ENCODE measurements around a stretch of chr19.

DNA sequence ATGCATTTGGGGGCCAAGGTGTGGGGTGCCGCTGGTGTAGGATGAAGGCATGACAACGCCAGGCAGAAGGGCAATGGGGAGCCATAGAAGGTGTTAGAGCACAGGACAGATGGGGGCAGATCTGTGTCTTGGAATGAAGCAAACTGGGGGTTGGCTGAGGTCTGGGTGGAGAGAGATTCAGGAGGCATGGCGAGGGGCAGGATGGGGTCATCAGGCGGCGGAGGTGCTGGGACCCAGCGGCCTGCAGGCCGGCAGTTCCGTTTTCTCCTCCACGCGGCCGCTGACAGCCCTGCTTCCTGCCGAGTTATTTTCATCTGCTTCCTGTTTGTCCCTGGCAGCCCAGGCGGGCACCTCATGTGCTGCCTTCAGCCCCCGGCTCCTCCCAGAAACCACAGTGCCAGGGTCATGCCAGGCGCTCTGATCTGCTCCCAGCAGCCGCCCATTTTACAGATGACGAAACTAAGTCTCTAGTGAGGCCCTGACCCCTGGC, 2.1 kb downstream of the ARHGAP45 start:
- PRO-cap, result no peak

DNA sequence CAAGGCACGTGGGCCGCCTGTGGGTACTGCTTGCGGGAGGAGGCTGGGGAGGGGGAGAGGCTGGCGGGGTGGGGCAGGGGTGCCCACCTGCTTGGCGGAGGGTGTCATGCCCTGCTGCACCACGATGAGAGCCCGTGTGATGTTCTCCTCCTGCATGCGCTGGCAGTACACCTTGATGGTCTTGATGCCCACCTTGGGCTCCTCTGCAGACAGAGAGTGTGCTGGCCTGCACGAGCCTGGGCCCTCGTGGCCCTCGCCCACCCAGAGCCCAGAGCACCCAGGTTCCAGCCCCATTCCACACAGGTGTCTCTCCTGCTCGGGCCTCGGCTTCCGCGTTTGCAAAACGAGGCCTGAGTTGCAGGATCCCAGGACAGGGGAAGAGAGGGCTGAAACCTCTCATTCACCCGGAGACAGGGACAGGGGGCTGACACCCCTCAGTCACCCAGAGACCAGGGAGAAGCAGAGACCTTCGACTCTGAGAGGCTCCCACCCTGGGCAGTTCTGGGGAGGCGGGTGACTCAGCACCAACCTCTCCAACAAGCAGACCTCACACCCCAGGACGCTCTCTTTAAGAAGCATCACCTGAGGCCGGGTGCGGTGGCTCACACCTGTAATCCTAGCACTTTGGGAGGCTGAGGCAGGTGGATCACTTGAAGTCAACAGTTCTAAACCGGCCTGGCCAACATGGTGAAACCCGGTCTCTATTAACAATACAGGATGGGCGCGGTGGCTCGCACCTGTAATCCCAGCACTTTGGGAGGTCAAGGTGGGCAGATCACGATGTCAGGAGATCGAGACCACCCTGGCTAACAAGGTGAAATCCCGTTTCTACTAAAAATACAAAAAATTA, 3.2 kb downstream of the POLR2E start:
- PRO-cap, result no peak

- PRO-cap, result no peak
These were observed 678 bp upstream of the POLR2E start for GRCh38 chr19:1095827-1096278.

- PRO-cap, result no peak
These were observed 22.3 kb downstream of the GPX4 start for GRCh38 chr19:1126054-1126522.

DNA sequence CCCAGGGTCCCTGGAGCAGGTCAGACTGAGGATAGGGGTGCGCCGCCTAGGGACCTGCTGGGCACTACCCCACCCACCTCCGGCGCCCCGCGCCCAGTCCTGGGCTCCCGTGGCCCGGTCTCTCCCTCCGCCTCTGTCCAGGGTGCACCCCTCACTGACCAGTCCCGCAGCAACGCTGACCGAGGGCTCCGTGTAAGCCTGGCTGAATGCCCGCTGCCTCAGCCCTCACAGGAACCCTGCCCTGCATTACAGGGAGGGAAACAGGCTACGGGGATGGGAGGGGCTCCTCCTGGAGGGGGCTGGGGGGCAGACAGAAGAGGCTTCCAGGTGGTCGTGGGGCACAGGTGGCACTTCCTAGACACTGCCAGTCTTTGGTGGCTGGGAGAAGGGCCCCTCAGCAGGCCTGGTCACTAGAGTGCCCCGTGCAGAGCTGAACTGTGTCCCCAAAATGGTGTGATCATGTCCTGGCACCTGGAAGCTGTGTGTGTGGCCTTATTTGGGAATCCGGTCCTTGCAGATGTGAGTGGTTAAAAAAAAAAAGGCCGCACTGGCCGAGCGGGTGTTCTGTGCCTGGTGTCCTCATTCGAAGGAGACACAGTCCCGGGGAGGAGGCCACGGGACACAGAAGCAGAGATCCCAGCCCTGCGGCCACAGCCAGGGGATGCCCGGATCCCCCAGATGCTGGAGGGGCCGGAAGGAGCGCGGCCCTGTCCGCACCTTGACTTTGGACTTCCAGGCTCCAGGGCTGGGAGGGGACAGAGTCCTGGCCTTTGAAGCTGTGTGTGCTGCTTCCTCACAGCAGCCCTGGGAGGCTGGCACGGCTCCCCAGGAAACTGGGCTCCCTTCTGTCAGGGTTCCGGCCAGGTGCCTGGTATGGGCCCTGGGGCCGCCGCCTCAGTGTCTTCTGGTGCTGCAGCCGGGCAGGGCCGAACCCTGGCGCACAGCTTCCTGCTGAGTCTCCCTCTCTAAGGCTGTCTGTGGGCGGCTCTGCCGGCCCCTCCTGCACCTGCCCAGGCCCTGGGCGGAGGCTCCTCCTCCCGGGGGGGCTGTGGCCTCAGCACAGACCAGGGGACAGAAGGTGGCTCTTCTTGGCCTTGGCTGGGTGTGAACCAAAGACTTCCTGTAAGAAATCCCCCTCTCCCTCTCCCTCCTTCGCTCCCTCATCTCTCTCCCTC, 32.1 kb downstream of the GPX4 start:
- PRO-cap, result no peak

- PRO-cap, result no peak
These were observed 11.4 kb downstream of the SBNO2 start for GRCh38 chr19:1162606-1163042.

- PRO-cap, result unidirectional peak, plus-strand start at chr19:1189653
These were observed 15.3 kb upstream of the SBNO2 start for GRCh38 chr19:1189303-1189926.

GRCh38 chr19:1221437-1222010, 15.9 kb downstream of the STK11 start:
- PRO-cap, result no peak

GRCh38 chr19:1243842-1244247, 2.3 kb downstream of the ATP5F1D start:
- PRO-cap, result no peak

DNA sequence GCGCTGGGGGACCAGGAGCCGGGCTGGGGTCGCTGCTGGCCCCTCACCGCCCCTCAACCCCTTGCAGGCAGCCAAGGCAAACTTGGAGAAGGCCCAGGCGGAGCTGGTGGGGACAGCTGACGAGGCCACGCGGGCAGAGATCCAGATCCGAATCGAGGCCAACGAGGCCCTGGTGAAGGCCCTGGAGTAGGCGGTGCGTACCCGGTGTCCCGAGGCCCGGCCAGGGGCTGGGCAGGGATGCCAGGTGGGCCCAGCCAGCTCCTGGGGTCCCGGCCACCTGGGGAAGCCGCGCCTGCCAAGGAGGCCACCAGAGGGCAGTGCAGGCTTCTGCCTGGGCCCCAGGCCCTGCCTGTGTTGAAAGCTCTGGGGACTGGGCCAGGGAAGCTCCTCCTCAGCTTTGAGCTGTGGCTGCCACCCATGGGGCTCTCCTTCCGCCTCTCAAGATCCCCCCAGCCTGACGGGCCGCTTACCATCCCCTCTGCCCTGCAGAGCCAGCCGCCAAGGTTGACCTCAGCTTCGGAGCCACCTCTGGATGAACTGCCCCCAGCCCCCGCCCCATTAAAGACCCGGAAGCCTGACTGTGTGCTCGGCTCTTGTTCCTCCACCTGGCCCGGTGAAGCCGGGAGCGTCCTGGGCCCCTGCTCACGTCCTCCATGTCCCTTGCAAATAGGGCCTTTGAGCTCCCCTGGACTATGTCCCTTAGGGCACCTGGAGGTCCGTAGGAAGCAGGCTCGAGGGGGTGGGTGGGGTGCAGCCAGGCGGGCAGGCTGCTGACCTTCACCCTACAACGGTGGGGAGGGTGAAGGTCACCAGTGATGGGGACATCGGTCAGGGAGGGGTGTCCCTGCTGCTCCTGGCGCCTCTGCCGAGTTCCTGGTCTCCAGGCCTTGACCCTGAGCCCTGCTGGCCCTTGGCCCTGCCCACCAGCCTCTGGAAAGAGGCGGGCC, 3.0 kb downstream of the ATP5F1D start:
- PRO-cap, result bidirectional peak, plus-strand start outside the sequence, minus-strand start at position 864 of the sequence

DNA sequence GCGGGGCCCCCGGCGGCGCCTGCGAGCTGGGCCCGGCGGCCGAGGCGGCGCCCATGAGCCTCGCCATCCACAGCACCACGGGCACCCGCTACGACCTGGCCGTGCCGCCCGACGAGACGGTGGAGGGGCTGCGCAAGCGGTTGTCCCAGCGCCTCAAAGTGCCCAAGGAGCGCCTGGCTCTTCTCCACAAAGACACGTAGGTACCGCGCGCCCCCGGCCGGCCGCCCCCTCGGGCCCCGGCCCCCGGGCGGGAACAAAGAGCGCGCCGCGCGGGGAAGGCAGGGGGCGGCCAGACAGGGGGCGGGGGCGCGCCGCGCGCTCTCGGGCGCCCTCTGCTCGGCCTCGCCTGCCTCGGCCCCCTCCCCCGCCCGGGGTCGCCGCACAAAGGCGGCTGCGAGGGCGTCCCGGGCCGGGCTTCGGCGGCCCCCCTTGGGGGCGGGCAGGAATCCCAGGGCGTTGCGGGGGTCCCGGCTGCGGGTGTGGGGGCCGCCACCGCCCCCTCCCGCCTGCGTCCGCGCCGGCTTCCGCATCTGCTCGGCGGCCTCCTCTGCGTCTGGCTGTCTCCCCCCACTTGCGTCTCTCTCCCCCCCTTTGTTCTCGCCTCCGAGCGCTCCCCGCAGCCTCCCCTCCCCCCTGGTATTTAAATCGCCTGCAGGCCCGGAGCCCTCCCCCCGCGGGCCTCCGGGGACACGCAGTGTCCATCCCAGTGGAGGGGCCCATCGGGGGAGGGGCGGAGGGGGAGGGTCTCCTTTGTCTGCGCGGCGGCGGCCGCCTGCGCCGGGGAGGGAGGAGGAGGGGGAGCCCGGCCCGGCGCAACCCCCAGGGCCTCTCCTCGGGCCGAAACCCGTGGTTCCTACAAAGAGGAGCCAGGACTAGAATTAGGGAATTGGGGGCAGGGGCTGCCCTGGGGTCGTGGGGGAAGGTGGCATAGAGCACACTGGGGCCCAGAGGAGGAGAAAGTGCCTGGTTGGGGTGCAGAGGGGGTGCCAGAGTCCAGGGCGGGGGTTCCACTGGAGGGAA, 2.3 kb downstream of the MIDN start:
- PRO-cap, result bidirectional peak, plus-strand start at position 753 of the sequence, minus-strand start at position 555 of the sequence

- PRO-cap, result no peak
These were observed 3.3 kb downstream of the MIDN start for GRCh38 chr19:1251696-1252014.

DNA sequence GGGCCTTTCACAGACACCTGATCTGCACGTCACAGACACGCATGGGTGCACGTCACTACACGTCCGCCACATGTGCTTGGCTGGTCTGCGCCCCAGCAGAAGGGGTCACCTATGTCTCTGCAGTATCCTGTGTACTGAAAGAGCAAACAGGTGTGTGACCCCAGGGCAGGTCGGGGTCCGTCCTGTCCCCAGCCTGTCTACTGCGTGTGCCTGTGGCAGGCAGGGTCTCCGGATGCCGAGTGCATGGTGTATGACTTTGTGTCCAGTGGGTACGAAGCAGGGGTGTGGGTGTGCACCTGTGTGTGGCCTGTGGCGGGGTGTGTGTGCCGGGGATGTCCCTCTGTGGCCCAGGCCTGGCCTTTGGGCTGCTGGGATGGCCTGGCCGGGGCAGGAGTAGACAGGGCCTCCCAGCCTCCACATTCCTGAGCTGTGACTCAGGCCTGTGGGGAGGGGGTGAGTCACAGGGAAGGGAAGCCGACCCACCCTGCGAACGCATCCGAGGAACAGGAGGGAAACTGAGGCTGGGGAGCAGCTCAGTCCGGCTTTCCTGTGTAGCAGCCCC, 3.9 kb upstream of the CIRBP start:
- PRO-cap, result unidirectional peak, plus-strand start at position 495 of the sequence

DNA sequence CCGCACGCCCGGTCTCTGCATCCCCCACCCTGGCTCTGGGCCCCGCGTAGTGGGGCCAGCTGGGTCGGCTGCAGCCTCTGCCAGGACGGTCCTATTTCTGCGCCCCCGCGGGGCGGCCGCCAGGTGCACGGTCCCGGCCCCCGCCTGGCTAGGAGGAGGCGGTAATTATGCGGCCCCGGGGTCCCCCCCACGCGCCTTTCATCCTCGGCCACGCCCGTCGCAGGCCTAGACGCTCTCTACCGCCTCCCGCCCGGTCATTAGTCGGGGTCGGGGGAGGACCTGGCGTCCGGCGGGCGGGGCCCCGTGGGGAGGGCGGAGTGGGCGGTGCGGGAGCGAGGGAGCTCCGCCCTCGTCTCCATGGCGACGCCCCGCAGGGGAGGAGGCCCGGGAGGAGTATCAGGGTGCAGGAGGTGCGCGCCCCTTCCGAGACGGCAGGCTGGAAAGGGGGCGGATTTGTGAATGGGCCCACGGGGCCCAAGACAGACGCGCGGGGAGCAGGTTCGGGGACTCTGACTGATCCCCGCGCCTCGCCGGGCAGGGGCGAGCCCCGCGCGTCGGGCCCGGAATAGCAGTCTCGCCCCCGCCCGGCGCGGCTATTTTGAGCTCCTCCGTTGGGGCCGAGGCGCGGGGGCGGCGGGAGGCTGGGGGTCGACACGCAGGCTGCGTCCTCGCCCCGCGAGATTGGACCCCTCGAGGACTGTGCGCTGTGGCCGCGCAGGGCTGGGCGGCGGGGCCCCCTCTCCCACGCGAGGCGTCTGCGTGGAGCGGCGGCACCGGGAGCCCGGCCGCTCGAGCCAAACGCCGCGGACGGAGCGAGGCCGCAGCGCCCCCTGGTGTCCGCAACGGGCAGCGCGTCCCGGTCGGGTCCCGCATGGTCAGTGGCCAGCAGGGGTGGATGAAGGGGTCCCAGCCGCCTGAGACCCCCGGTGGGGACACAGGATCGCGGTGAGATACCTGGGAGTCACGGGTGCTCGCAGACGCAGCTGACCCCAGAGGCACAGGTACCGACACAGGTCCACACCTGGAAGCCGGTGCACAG, 2.5 kb upstream of the CIRBP start:
- PRO-cap, result bidirectional peak, plus-strand start at position 380 of the sequence, minus-strand start at position 259 of the sequence

DNA sequence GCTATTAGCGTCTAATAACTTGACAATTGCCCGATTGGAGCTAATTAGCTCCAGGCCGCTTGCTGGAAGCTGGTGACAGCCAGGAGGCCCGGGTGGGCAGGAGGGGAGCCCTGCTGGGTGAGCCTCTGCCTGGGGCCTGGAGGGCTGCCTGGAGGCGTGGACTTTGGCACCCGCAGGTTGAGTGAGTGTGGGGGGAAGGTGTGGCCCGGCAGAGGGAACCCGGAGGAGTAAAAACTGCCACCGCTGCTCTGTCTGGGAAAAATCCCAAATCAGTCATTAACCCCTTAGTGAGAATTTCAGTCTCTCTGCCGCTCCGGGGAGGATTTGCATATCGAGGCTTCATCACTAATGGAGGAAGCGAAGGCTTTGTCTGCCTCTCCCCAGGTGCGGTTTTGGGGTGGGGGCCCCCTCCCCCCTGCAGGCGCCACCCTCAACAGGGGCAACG, 6.1 kb downstream of the EFNA2 start:
- PRO-cap, result no peak

GRCh38 chr19:1304144-1304682, 18.5 kb downstream of the EFNA2 start:
- PRO-cap, result no peak

GRCh38 chr19:1307391-1307753, 21.7 kb downstream of the EFNA2 start:
- PRO-cap, result bidirectional peak, plus-strand start at chr19:1307568, minus-strand start at chr19:1307275

GRCh38 chr19:1361952-1362476, 7.3 kb downstream of the PWWP3A start:
- PRO-cap, result no peak

DNA sequence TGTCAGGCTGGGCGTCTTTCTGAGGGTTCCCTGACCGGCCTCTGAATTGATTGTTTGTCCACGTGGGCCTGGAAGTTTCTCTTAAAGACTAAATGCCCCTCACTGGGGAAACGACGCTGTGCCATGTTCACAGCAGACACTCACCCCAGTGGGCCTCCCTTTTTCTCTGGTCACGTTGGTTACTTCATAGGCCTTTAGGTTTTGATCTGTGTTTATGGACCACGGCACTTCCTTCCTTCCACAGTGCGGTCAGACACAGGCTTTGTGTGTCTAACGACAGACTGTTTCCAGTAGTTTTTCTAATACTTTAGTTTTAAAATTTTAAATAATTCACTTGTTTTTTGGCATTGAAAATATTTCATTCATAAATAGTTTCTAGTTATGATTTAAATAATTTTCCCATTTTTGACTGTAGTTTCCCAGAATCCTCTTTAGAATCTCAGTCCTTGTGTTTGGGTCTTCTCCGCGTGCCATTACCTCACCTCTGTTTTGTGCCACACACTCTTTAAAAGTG, 8.9 kb downstream of the PWWP3A start:
- PRO-cap, result no peak

GRCh38 chr19:1429873-1430640, 8.1 kb upstream of the RPS15 start:
- PRO-cap, result no peak

Data from fallopian tube (tissue), 1 donor.